Placental epithelial cell (primary cell): ENCODE results near the genes GCHFR and VPS18.

- CAGE, long polyA plus RNA = no peak
Measured at GRCh38 chr15:39419977-39420426, 160.9 kb upstream of the THBS1 start.

- CAGE, long polyA plus RNA = no peak
Measured at GRCh38 chr15:39468219-39468886, 112.5 kb upstream of the THBS1 start.

- CAGE, long polyA plus RNA = no peak
Measured at GRCh38 chr15:39582865-39583028, 1.9 kb downstream of the THBS1 start.

GRCh38 chr15:39593993-39594826, 13.3 kb downstream of the THBS1 start:
- CAGE, long polyA plus RNA = no peak

GRCh38 chr15:40046822-40047250, 7.9 kb upstream of the SRP14 start:
- CAGE, long polyA plus RNA = no peak

GRCh38 chr15:40081402-40082459, 26.9 kb downstream of the BMF start:
- CAGE, long polyA plus RNA = no peak

GRCh38 chr15:40096086-40096836, 12.4 kb downstream of the BMF start:
- CAGE, long polyA plus RNA = no peak

- CAGE, long polyA plus RNA = no peak
Measured at GRCh38 chr15:40239627-40239995, 748 bp downstream of the PAK6 start.

GRCh38 chr15:40353664-40354150, 2.9 kb downstream of the PHGR1 start:
- CAGE, long polyA plus RNA = no peak

- CAGE, long polyA plus RNA = no peak
Measured at GRCh38 chr15:40357585-40357978, 437 bp upstream of the DISP2 start.

- CAGE, long polyA plus RNA = no peak
Measured at GRCh38 chr15:40420006-40420711, 14.6 kb downstream of the IVD start.

- CAGE, long polyA plus RNA = no peak
Measured at GRCh38 chr15:40437076-40437831, 3.5 kb upstream of the BAHD1 start.

DNA sequence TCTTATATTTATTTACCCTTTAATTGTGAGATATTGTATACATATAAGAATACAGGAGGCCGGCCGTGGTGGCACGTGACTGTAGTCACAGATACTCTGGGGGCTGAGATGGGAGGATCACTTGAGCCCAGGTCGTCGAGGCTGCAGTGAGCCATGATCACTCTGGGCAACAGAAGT, 772 bp upstream of the RMDN3 start:
- CAGE, long polyA plus RNA = no peak

DNA sequence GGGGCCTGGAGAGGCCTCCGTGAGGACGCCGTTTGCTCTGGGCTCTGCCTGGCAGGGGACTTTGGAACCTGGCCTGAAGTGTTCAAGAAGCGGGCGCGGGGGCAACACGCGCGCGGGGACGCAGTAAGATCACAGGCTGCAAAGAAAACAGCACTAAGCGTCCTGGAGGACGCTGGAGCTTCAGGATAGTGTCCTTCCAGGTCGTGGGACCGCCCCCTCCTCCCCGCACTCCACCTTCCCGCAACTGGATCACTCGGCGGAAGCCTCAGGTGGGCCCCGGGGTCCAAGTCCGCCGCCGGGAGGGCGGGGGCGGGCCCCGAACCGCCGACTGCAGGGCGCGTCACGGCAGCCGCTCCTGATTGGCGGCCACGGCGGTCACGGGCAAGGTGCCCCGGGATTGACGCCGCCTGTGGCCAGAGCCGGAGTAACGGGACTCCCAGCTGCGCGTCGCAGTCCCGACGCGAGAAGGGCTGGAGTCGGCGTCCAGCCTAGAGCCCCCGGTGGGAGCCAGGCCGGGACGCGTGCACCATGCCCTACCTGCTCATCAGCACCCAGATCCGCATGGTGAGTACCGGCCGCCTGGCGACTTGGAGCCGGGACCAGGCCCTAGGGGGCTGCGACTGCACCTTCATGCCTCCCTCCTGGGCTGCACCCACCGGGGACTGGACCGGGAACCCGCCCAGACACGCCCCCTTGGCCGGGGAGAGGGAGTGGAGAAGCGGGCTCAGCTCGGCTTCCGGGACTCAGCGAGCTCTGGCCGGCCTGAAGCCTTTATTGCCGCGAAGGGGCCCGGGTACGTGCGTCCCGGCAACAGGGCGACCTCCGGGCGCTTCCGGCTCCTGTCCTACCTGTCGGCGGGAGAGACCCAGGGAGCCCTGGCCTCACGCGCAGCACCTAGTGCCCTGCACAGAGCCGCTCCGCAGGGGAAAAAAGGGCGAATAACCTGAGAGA, at the start of gene GCHFR:
TSS of gene GCHFR (plus strand) at position 416 of the 951 bp plus-strand sequence.
- CAGE, long polyA plus RNA = no peak

GRCh38 chr15:40806694-40806866, 309 bp upstream of the ZFYVE19 start:
- CAGE, long polyA plus RNA = no peak

GRCh38 chr15:40808918-40809584, 1.8 kb upstream of the DNAJC17 start:
- CAGE, long polyA plus RNA = no peak

DNA sequence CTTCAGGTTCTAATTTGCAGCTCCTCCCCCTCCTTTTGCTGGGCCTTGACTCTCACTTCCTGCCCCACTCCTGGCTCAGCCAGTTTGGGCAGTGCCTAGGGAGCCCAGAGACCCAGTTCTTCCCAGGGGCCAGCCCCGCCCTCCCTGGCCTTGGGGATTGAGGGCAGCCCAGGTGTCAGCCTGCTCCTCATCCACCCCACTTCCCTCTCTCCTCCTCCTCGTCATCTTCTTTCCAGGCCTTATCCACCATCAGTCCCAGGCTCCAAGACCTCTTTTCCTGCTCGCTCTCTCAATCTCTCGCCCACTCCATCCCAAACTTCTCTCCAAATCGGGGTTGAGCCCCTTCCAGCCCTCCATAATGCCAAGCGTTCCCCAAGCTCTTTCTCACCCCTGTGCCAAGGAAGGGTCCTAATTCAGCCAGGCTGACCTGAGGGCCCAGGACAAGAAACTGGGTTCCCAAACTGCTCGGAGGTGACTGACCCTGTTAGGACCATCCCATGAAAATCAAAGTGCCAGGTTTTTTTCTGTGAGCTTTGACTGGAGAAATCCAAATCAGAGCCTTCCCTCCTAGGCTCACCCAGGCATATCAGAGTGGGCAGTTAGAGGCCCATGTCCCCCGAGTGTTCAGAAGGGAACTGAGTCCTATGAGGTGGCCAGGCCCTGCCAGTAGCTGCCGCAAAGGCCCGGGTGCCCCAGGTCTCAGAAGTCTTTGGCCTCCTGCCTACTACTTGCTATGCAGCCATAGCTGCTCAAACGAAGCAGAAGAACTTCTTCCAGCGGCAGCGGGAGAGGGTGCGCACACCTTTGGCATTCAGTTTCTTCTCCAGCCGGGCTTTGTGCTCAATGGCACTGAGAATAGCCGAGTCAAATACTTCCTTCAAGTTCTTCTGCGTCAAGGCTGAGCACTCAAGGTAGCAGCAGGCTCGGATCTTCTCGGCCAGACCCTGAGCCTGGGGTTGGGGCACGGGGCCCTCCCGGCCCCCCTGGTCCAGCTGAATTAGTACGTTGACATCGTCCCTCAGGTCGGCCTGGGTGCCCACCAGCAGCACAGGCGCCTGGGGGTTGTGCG, 1.4 kb downstream of the RHOV start:
- CAGE, long polyA plus RNA = no peak

GRCh38 chr15:40891753-40892227, 2.5 kb upstream of the VPS18 start:
- CAGE, long polyA plus RNA = no peak

DNA sequence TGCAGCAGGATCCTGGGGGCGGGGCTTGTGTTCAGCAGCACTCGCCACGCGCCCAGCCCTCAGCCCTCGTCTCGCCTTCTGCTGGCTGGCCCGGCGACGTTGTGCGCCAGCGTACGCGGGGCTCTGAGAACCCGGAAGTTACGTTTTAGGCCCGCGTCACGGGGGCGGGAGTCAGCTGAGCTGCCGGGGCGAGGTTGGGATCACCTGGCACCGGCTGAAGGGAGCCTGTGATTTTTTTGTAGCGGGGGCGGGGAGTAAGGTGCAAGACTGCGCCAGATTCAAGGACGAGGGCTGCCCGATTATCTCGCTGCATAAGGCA, at the start of gene VPS18:
TSS of gene VPS18 (plus strand) at position 170 of the 319 bp plus-strand sequence.
- CAGE, long polyA plus RNA = no peak

- CAGE, long polyA plus RNA = no peak
Measured at GRCh38 chr15:40922102-40923016, 6.8 kb upstream of the DLL4 start.